Sciatic nerve (tissue), 1 donor: ENCODE measurements around a stretch of chr1.

- PRO-cap: no peak
Observed at GRCh38 chr1:76083182-76083681, 8.7 kb downstream of the ST6GALNAC3 start.

GRCh38 chr1:76115728-76116274 lies 41.3 kb downstream of the ST6GALNAC3 start:
- PRO-cap: no peak

DNA sequence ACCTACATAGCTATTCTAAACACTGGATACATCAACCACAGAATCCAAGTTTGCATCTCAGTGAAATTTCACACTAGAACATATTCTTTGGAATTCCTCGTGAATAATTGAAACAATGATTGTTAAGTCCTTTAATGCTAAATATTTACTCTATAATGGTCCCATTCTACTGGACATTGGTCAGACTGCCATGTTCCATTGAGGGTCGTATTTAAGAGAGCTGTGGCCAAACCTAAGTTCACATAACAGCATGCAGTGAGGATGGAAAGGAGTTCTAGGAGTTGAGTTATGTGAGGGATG lies 44.6 kb downstream of the ST6GALNAC3 start:
- PRO-cap: no peak

DNA sequence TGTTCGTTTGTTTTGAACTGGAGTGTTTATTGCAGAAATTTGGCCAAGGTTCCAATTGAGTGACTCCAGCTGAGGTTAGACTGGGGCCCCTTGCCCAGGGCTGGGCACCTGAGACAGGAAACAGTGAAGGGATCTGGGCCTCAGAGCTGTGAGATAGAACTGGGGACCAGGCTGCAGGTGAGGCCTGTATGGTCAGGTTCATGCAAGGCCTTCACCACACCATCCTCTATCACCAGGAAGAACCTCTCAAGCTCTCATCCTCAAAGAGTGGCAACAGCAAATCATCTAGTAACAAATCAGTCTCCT lies 278.8 kb downstream of the ST6GALNAC3 start:
- PRO-cap: no peak

DNA sequence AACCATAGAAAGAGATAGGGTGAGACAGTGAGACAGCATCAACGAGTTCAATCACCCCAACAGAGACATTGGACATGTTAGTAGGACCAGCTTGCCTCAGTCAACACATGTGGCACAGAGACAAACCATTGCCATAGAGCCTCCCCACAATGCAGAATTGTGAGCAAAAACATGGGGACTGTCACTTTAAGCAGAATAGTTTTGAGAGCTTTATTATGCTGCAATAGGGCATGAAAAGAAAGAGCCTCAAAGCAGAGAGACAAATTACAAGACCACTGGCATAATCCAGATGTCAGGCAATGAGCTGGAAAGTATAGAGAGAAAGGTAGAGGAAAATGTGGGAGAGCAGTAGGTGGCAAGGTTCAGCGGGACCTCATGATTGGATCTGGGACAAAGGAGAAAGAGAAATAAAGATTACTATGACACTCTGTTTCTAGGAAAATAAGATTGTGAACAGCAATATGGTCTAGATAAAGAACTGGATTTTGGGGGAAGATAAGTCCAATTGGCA lies 393.2 kb upstream of the ST6GALNAC5 start:
- PRO-cap: no peak

DNA sequence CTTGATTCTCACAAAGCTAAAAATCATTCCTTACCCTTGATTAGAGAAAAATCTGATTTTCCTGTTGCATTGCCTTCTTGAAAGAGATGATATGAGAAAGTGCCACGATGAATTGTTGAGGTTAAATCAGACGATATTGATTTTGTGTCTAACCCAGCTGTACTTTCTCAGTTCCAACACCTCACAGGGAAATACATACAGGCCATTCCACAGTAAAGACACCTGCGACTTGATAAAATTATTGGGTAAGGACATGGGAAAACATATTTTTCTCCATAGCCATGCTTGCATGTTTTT lies 255.5 kb upstream of the ST6GALNAC5 start:
- PRO-cap: no peak

DNA sequence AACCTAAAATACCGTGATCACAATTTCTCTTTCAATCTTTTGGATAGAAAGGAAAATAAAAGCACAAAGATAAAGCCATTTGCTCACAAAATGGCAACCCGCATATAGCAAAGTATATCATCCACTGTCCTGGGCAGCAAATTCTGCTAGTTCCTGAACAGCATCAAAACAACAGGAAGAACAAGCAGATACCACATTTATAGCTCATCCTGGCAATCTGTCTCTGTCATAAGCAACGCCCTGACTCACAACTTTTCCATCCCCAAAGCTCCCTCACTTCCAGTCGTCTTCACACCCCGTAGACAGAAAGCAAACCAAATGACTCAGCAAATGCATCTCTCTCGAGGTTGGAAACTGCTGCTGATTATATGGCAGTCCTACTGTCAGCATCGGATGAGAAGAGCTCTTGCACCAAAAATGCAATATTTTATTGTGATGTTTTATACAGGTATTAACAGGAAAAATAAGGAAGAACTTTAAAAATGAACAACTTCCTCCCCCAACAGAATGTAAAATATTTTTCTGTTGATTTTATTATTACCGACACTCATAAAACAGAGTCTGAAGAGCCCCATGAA lies 65.9 kb downstream of the AK5 start:
- PRO-cap: no peak

DNA sequence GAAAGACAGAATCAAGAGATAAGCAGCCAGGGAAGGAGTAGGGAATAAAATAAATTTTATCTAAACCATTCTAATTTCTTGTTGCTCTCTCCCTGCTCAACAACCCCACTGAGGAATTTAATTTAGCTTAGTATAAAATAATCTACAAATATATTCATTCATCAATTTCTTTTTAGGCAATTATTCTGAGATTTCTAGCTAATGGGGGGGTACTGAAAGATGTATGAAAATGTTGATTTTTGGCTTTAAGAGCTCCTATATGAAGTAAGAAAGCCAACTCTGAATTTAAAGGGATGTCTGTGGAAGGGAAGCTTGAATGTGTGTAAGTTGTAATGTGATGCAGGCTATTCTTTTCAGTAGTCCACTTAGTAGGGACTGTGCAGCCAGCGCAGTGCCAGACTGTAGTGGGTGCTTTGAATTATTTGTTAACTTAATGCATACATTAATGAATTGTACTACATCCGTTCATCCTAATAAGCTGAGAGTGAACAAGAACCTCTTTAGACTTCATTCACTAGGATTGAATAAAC lies 72.4 kb downstream of the AK5 start:
- PRO-cap: no peak

DNA sequence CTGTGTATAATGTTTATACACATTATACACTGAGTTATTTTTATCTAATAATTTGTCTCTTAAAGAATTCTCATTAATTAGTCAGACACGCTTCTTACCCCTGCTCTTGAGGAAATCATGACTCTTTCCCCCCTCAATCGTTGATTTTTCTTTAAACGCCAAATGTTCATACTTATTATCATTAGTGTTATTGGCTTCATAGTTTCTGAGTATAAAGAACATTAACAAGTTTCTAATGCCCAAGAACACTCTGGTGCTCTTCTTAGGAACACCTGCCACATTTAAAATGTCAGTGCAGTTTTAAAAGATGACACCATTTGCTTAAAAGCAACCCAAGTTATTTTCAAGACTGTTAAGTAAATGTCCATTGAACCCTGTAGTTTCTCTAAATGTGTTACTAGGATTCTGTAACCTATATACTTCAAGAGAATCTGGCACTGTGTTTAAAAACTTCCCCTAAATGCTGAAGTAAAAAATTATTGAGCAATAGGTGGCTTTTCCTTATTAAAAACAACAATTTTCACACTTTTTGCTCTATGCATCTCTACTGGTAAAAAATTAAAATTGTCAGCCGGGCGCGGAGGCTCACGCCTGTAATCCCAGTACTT lies 66.3 kb downstream of the ZZZ3 start:
- PRO-cap: no peak

DNA sequence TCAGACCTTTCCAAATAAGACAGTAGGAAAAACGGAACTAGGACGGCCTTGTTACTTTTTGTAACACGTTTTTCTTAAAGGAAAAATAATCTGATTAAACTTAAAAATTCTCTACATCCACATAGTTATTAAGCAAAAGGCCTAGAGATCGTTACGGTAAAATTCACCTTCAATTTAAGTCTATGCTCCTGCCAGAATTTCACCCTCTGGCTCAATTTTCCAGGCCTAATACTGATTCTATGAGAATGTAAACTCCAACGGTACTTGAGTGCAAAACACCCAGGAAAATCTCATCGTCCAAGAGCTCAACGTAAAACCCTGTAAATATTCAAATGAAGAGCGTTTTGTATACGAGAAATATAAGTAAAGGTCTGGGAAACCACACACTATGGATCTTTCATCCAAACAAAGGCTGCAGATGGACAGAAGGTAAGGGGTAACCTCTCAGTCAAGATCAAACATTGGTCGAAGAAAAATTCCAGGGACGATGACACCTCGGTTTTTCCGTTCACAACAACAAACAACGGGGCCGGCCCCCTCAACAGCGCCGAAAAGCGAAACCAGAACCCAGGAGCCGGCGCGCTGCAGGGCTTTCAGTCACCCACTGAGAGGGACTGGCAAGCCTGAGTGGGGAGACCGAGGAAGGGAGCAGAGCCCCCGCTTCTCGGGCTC lies 842 bp downstream of the USP33 start:
- PRO-cap: bidirectional peak, plus-strand start at position 563 of the sequence, minus-strand start at position 489 of the sequence

DNA sequence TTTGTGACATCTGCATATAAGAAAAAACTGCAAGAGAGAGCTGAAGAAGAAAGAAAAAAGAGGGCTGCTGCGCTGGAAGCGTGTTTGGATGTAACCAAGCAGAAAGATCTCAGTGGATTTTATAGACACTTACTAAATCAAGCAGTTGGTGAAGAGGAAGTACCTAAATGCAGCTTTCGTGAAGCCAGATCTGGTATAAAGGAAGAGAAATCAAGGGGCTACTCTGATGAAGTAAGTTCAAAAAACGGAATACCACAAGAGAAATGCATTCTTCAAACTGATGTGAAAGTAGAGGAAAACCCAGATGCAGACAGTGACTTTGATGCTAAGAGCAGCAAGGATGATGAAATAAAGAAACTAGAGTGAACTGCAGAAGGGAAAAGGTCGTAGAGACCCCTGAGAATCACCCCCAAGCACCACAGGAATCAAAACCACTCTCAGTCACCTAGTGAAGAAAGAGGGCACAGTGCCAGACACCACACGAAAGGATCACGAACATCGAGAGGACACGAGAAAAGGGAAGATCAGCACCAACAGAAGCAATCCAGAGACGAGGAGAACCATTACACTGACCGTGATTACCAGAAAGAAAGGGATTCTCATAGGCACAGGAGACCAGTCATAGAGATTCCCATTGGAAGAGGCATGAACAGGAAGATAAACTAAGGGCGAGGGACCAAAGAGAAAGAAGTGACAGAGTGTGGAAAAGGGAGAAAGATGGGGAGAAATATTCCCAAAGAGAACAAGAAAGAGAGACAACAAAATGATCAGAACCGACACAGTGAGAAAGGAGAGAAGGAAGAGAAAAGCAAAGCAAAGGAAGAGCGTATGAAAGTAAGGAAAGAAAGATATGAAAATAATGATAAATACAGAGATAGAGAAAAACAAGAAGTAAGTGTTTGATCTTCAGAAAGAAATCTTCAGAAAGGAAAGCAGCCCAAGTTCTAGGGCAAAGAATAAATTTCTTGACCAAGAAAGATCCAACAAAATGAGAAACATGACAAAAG lies 40.6 kb upstream of the NEXN start:
- PRO-cap: no peak

GRCh38 chr1:77927405-77927881 lies 39.0 kb downstream of the NEXN start:
- PRO-cap: no peak

DNA sequence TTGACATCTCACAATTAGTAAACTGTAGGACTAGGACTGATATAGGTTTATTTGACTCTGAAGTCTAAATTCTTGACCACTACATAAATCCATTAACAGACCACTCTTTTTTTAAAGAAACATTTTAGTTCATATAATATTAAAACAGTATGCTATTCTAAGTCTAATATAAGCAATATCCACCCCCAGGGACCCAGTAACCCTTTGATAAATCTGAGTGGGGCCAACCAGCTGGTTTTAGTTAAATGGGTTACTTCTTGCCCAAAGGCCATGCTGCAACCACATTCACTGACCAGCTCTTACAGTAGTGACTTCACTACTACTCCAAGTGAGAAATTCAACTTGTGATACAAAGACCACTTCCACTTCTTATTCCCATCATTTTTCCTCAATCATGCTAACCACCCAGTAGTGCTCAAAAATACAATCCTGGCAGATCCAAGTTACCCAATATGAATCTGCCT lies 20.5 kb downstream of the FUBP1 start:
- PRO-cap: no peak

DNA sequence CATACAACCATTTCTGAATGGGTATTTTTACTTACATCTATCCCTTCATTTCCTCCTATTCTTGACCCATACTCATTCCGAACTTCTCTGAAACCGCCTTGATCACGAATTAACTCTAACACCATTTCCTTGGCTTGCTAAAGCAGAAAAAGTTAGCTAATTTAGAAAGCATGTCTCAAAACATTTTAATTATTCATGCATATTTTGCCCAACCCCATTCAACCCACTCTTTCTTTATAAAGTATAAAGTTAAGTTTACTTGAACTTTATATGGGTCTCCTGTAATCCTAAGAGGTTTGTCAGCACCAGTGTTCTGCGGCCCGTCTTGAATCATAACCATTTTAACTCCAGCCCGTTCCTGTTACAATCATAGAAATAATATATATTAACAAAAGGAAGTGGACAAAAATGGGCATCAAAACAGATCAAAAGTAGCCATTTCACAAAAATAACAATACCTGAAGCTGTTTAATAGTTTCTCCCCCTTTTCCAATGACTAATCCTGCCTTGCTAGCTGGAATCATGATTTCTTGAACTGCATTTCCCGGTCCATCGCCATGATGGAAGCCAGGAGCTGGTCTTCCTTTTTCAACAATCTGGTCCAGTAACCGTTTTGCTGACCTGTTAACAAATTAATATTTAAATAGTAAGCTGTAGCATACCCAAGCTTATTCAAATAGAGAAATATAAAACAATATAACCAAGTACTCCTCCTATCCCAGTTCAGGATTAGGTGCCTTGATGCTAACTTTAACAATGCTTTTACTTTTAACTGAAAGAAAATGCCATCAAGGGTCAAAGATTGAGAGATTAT lies 14.1 kb downstream of the FUBP1 start:
- PRO-cap: no peak

GRCh38 chr1:78038587-78038839 lies 7.3 kb upstream of the GIPC2 start:
- PRO-cap: no peak

DNA sequence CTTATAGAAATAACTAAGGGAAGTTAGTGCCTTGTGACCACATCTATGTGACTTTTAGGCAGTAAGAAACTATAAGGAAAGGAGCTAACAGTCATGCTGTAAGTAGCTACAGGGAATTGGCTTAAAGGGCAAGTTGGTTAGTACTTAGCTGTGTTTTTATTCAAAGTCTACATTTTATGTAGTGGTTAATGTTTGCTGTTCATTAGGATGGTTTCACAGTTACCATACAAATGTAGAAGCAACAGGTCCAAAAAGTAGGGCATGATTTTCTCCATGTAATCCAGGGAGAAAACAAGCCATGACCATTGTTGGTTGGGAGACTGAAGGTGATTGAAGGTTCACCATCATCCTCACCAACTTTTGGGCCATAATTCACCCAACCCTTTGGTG lies 5.8 kb upstream of the IFI44 start:
- PRO-cap: no peak

DNA sequence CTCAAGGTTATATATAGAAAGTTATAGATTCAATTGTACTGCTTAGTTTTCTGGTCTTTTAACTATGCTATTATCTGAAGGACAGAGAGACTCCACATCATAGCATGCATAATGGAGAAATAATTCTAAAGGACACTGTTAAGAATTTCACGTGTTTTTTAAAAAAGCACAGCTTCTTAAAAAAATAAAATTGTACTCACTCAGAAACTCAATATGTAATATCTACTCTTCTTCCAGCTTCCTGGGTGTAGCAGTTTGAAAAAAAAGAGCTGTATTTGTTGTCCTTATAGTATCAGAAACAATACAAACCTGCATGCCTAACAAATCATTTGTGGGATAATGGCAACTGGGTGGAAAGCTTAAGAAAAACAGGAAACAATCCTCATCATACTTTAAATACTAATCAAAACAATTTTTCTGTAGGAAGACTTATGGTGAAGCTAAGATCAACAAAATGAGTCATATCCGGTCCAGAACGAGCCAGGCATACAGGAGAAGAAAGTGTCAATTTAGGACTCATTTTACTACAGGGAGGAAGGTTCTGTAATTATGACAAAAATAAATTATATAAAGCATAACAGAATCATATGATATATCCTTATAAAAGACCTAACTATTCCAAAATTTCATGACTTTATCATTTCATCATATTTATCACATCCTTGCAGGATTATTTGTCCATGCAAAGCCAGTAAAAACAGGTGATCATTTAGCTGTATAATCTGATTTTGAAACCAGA lies 181.8 kb upstream of the ADGRL4 start:
- PRO-cap: no peak

- PRO-cap: no peak
Observed at GRCh38 chr1:79259251-79259682, 252.7 kb upstream of the ADGRL4 start.

DNA sequence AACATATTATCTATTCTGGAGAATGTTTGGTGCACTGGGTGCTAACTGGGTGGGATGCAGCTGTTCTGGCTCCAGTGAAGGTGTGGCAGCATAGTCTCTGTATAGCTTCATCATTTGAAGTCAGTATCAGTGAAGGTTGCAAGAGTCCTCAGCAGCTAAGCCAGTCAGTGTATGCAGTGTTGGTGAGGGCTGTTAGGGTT lies 698.7 kb upstream of the ADGRL4 start:
- PRO-cap: unidirectional peak, minus-strand start at position 73 of the sequence

DNA sequence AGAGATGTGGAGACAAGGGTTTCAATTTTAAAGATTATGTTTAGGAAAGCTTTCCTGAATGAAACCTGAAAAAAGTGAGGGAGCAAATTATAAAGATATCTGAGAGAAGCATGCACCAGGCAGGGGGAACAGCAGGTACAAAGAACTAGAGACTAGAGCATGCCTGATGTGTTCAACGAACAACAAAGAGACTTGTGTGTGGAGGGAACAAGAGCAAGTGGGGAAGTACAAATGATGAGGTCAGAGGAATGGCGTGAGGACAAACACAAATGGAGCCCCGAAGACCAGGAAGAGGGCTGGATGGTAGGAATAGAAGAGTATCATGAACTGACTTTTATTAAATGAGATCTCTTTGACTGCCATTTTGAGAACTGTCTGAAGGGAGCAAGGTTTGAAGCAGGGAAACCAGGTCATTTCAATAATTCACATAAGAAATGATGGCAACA lies 993.8 kb upstream of the ADGRL2 start:
- PRO-cap: no peak